Retinal pigment epithelial cell (primary cell): ENCODE measurements around a stretch of chr7.

- RRBS = no CpG with 5 or more reads among the region's 19 CpGs
Measured at GRCh38 chr7:51043230-51043981, 260.7 kb upstream of the GRB10 start.

DNA sequence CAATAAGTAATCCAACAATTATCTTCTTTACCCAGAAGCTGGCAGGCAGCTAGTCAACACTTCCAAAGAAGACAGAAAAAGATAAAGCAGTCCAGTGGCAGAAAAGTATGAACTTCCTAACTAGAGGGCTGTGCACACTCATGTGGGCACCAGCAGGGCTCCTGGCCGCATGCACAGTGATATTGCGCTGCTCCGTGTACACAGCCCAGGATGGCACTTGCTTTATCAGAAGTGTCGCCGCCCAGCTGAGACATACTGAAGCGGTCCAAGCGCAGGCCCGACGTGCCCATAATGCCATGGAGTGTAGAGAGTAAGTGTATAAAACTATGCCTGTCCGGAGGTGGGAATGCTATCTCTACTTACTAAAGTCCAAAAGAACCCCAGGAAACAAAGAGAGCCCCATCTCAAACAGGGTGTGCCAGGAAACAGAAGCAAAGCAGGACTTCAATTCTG, 234.5 kb downstream of the COBL start:
- RRBS = no CpG with 5 or more reads among the region's 10 CpGs

DNA sequence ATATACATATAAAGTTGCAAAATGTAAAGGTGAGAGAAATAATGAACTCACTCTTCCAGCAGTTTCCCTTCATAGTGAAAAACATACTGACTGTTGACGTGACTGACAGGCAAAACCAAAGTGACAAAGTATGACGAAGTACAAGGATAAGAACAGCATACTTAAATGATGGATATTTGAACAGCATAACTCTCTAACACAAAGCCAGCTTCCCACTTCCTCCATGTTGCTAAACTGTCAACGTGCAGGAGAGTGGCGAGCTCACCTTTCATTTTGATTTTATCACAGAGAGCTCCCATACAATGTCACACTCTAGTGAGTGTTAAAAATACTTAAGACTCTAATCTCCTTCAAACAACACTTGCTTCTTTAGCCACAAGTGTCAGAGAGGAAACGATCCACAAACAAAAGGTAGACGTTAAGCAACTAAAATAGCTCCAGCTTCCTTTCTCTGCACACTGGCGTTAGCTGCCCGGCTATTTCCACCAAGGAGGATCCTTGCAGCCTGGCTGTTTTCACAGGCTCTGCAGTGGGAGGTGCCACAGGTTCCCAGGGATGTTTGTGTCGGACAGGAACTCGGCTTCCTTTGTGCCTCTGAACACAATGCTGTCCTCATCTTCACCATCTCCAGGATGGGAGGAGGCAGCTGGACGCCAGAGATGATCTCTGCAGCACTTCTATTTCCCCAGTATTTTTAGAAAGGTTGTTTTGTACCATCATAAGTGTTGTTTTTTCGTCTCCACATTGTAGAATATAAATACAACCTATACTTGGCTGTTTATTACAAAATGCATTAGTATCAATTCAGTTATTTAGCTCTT, 194.6 kb downstream of the COBL start:
- RRBS = no CpG with 5 or more reads among the region's 12 CpGs

DNA sequence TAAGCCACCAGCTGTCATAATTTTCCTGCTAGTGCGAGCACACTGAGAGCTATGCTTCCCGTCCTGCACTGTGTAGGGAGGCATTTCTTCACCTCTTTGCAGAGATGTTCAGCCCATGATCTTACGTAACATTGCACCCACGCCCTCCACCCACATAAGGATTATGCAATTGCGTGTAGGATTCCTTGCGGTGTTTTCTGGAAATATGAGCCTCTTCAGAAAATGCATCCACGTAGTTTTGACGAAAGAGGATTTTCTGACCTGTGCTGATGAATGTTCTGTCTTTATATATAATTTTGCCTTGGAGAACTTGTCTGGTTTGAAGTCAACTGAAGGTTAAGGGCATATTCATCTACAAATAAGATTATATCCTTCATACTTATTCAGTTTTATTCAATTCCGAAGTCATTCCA, 8.0 kb upstream of the COBL start:
- RRBS = no CpG with 5 or more reads among the region's 9 CpGs

GRCh38 chr7:51356927-51357797, 40.6 kb upstream of the COBL start:
- RRBS = no CpG with 5 or more reads among the region's 14 CpGs

GRCh38 chr7:54888205-54889136, 129.5 kb upstream of the SEC61G start:
- RRBS = no CpG with 5 or more reads among the region's 38 CpGs

DNA sequence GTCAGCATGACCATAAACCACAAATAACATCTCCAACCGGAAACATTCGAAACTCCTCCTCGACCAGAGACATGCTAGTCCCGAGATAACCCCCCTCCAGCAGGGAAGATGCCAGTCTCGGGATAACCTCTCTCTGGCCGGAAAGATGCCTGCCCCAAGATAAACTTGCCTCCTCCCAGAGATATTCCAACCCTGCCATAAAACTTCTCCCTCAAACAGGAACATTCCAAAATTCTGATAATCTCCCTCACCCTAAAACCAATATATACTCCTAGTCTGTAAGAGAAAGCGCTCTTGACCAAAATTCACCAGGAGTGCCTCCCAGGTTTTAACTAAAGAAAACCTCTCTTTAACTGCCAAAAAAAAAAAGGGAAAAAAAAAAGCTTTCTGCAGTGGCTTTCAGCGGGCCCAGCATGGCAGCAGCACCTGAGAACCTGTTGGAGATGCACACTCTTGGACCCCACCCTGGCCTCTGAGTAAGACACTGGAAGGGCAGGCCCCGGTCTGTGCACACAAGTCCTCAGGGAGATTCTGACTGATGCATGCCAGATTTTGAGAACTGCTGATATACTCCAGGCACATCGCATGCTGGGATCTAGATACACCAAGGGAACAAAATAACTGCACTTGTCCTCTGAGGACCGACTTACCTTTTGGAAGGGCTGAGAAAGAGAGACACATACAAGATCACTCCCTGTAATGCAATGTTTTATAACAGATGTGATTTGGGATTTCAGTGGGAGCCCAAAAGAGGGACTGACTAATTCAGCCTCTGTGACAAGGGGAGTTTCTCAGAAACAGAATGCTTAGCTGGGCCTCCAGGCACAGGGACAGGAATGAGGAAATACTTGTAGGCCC, 7.9 kb downstream of the EGFR start:
- RRBS = 93% methylated on average over 3 of the region's 11 CpGs

- RRBS = no CpG with 5 or more reads among the region's 4 CpGs
Measured at GRCh38 chr7:55039122-55039617, 20.4 kb downstream of the EGFR start.

DNA sequence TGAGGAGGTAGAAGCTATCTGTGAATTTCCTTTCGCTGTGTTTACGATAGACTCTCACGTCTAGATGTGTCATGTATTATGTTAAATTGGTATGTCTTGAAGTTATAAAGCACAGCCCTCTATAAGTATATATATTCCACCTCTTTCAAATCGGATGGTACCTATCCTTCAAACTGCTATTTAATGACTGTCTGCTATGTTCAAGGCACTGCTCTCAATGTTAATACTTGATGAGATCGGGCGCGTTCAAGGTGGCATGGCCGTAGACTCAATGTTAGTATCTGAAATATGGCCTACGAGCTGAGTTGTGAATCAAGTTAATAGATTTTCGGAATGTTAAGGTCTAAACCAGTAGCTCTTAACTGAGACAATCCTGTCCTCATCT, 24.0 kb downstream of the EGFR start:
- RRBS = no CpG with 5 or more reads among the region's 10 CpGs

- RRBS = no CpG with 5 or more reads among the region's 11 CpGs
Measured at GRCh38 chr7:55052535-55053266, 33.9 kb downstream of the EGFR start.

- RRBS = no CpG with 5 or more reads among the region's 17 CpGs
Measured at GRCh38 chr7:55056070-55057498, 37.8 kb downstream of the EGFR start.

- RRBS = no CpG with 5 or more reads among the region's 5 CpGs
Measured at GRCh38 chr7:55128888-55129457, 110.2 kb downstream of the EGFR start.

GRCh38 chr7:55188542-55189312, 169.9 kb downstream of the EGFR start:
- RRBS = no CpG with 5 or more reads among the region's 16 CpGs

- RRBS = no CpG with 5 or more reads among the region's 17 CpGs
Measured at GRCh38 chr7:55427792-55428683, 62.9 kb downstream of the LANCL2 start.

GRCh38 chr7:55438780-55439612, 73.9 kb downstream of the LANCL2 start:
- RRBS = no CpG with 5 or more reads among the region's 21 CpGs

- RRBS = no CpG with 5 or more reads among the region's 5 CpGs
Measured at GRCh38 chr7:55573276-55573576, 924 bp upstream of the VOPP1 start.

DNA sequence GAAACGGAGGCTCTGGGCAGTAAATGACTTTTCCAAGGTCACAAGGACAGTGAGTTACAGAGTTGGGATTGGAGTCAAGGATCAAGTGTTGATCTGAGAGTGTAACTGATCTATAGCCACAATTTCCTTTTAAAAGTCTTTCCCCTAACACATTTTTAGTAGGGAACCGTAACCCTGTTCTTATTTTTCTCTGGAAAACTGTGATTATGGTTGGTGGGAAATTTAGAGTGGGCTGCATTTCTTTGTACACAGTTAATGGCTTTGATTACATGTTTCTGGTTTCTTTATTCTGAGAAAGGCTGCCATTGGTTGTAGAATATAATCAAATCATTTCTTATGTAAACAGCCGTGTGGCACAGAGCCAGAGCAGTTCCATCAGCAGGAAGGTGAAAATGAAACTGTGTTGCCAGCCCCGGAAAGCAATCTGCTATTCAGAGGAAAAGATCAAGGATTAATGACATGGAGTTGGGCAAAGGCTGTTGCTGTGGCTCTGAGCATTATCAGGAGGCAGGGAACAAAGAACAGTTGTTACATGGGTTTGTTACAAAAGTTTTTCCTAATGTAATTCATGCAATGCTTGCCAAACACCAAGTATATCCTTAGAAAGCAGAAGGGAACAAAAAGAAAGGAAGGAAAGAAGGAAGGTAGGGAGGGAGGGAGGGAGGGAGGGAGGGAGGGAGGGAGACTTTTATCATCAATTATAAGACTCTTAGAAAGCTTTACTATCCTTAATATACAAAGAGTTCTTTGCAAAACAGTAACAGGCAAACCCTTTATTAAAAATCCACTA, 74.2 kb upstream of the ZNF716 start:
- RRBS = no CpG with 5 or more reads among the region's 4 CpGs

GRCh38 chr7:62383309-62383663, 1615.4 kb upstream of the ZNF722 start:
- RRBS = no CpG with 5 or more reads among the region's 3 CpGs

GRCh38 chr7:63899890-63901145, 98.3 kb upstream of the ZNF722 start:
- RRBS = 18% methylated on average over 6 of the region's 68 CpGs